Calu3 (cell line): ENCODE results near the gene PCNX1.

DNA sequence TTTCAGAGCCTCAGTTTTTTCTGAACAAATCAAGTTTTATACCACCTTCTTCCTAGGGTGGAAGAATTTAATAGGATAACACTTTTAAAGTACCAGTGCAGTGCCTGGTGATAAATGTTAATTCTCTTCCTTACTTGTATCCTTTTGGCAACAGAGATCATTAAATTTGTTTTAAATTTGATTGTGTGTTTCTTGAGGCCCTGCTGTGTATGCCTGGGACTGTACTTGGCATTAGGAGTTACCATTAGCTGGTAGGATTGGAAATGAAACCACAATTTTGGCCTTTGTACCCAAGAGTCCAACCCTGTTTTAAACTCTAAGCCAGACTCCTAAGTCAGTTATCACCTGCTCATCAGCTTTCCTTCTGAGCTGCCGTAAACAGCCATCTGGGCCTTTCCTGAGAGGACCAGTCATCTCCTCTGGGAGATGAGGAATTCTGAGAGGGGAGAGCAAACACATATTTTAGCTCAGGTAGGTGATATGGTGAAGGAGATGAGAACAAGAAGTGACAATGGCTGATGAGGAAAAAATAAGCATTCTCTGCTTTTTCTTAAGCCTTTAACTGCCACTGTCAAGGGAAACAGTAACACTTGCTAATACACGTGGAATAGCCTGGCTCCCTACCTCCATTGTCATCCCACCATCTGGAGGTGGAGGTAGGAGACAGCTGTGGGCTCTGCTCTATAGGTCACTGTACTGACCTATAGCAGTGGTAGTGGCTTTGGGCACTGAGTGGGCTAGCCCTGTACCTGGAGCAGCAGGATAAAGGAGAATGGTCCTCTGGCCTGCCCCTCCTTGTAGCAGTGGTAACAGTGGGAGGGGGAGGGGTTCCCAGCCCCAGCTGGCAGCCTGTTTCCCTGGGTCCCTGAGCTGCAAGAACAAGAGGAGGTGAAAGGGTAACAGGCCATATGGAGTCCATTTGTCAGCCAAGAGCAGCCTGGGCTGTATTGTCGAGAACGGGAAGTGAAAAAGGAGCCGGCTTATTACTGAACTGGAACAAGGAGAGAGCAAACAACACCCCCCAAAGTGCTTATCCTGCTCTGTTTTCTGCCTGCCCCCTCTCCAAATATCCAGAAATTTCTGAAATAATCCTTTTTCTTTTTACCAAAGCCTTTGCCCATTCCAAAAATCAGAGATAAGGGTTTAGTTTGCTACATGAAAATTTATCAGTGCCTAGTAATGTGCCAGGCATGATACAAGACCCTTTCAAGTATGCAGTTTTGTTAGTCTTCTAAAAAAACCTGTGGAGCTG is 74.0 kb upstream of the SRSF5 start:
- PRO-cap = no peak

DNA sequence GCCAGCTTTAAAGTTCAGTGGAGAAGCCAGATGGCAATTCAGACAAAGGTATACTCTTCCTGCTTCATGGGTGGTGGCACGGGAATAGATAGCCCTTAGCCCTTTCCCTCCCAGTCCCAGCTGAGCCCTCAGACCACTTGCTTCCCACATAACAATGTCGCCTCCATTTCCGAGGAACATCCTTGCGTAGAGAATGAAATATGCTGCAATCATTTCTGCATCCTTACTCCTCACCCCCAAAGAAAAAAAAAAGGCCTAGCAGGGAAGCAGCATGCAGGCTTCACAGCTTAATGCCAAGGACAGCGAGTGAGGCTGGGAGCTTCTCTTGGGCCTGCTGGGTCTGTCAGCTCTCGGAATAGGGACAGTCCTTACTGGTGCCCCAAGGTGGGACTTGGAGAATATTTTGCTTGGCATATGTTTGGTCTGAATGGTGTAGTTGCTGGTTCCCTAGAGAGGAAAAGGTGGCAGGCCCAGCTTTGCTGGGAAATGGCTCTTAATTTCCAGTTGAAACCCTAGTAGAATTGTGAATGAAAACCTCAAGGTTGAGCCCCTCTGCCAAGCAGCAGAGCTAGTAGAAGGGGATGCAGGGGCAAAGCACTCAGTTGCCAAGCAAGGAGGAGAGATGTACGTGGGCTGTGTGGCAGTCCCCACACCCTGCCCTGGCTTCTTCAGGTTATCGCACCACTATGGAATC is 52.6 kb upstream of the SRSF5 start:
- PRO-cap = no peak

- PRO-cap = no peak
Observed at GRCh38 chr14:69716734-69717264, 50.1 kb upstream of the SRSF5 start.

DNA sequence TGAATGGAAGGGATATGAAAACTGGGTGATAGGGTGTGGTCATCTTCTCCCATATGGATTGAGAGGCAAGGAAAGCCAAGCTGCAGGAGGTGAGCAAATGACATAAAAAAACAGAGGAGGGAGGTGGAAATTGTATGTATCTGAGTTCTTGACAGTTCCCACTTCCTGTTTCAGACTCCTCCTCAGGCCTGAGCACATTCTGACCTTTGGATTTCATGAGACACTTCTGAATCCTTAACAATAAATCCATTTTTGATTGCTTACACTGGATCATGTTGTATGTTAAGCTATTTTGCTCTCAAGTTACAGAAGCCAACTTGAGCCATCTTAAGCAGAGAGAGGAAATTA is 11.7 kb upstream of the SRSF5 start:
- PRO-cap = no peak

GRCh38 chr14:69775494-69776583 is 8.9 kb downstream of the SRSF5 start:
- PRO-cap = no peak

- PRO-cap = no peak
Observed at GRCh38 chr14:69993853-69994868, 114.9 kb downstream of the SMOC1 start.

GRCh38 chr14:70416230-70416684 is 633 bp downstream of the SYNJ2BP start:
- PRO-cap = no peak

DNA sequence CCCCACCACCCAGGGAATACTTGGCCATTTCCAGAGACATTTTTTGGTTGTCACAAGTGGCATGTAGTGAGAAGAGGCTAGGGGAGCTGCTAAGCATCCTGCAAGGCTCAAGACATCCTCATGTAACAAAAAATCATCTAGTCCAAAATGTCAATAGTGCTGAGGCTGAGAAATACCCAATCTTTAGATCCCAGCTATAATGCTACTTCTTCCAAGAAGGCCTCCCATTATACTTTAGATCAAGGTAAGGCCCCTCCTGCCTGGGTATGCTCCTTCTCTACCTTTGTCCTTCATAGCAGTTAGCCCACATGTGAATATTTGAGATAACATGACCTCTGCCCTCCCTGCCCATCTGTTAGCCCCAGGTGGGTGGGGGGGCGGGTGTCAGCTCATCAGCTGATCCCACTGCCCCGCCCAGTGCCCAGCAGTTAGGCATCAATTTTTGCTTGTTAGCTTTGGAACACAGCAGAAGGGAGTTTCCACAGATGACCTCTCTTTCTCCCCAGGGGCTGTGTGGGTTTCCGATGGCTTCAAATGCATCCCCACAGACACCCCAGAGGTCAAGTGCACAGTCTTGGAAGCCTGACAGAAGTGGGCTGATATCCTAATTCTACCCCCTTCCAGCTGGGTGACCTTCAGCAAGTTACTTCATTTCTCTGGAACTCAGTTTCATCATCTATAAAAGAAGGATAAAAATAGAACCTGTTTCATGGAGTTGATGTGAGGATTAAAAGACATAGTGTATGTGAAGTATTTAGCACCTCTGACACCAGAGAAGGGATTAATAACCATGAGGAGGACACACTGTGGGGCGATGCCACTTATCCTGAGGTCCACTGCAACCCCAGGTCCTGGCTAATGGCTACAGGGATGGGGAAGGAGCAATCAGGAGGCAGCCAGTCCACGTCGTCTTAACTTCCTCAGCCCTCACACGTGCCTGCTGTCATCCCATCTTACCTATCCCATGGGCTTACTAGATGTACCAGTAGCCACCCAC is 21.9 kb downstream of the TTC9 start:
- PRO-cap = no peak

- PRO-cap = bidirectional peak, plus-strand start at chr14:70707418, minus-strand start at chr14:70707247
Observed at GRCh38 chr14:70706984-70707863, 65.5 kb downstream of the TTC9 start.

DNA sequence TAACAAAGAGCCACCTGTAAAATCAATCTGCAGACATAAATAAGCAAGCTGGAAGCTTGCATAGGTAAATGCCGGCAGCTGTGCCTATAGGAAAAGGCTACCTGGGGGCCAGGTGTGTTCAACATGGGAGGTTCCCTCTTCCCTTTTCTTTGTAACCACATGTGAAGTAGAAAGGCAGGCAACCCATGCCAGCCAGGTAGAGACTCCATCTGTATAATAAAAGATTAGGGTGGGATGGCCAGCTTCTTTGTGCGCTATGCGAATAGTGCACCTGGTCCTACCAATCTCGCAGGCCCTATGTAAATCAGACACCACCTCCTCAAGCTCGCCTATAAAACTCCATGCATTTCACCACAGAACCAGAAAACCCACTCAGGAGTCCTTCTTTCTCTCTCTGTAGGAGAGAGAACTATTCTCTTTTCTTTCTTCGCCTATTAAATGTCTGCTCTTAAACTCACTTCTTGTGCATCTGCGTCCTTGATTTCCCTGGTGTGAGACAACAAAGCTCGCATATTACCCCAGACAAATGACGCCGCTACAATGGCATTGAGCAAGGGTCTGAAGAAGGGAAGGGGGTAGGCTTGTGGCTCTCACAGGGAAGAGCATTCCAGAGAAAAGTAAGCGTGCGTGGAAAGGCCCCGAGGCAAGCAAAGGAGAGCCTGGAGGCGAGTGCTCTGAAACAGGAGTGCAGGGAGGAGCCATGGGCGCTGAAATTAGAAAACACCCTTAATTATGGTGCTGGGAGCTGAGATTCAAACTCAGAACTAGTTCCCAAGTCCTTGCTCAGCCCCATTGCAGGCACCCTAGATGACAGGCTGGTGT is 67.3 kb downstream of the TTC9 start:
- PRO-cap = no peak

GRCh38 chr14:70821538-70822468 is 12.5 kb upstream of the MAP3K9 start:
- PRO-cap = bidirectional peak, plus-strand start at chr14:70822206, minus-strand start at chr14:70822116

DNA sequence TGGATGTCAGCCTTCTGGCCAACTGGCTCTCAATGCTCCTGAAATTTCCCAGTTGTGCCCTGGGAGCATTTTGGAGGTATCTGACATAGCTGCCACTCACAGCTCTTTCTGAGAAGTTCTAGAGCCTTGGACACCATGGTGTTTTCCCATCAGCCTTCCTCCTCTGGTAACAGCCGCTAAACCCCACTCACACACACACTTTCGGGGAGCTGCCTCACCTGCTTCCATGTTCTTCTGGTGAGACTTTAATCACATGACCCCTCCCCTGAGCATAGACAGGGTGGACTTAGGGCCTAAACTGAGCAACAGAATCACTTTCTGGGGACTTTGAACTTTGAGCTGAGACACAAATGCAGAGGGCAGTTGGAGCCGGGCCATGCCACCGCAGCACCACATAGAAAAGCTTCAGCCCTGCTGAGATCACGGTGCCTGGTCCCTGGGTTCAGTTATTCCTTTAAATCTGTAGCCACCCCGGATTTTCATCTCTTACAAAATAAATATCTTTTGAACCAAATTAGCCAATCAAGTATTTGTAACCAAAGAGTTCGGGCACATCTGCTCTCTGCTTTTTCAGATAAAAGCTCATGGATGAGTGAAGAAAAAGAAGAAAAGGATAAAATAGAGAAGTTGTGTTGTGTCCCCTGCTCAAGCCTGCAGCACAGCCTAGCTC is 18.4 kb upstream of the MAP3K9 start:
- PRO-cap = no peak

DNA sequence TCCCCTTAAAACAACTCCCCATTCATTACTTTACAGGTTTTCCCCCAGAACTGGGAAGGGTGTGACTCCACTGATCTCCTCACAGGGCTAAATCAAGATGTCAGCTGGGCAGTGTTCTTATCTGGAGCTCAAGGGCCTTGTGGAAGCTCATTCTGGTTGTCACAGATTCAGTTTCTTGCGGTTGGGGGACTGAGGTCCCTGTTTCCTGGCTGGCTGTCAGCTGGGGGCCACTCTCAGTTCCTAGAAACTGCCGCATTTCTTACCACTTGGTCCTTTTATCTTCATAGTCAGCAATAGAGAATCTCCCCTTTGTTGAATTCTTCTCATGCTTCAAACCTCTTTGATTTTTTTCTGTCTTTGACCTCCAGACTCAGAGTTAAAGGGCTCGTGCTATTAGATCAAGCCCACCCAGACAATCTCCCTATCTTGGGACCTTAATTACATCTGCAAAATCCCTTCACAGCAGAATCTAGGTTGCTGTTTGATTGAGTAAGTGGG is 20.5 kb upstream of the PCNX1 start:
- PRO-cap = no peak

- PRO-cap = bidirectional peak, plus-strand start at chr14:70907568, minus-strand start at chr14:70907295
Observed at GRCh38 chr14:70907034-70908121, at the start of gene PCNX1. Gene PCNX1 (plus strand): TSS chr14:70907459.

- PRO-cap = no peak
Observed at GRCh38 chr14:71092502-71093026, 185.3 kb downstream of the PCNX1 start.

GRCh38 chr14:71121433-71121878 is 198.8 kb upstream of the SIPA1L1 start:
- PRO-cap = no peak

DNA sequence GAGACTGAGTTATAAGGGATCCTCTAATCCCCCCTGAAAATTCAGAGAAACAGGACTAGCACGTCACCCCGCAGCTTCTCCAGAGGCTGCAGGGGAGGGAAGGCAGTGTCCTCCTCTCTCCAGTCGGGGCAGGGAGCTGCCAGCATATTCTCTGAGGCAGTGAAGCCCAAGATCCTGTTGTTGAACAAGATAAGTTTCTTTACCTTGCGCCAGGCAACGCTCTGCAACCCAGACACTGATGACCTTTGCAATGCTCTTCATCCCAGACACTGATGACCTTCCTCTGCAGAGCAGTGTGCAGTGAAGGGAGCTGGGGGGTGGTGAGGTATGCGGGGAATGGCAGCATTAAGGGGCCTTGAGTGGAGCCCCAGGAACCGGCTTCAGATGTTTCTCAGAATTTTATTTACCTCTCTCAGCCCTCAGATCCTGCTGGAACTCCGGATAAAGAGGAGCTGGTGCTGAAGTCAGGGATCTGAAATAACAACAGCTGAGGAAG is 132.2 kb upstream of the SIPA1L1 start:
- PRO-cap = no peak

DNA sequence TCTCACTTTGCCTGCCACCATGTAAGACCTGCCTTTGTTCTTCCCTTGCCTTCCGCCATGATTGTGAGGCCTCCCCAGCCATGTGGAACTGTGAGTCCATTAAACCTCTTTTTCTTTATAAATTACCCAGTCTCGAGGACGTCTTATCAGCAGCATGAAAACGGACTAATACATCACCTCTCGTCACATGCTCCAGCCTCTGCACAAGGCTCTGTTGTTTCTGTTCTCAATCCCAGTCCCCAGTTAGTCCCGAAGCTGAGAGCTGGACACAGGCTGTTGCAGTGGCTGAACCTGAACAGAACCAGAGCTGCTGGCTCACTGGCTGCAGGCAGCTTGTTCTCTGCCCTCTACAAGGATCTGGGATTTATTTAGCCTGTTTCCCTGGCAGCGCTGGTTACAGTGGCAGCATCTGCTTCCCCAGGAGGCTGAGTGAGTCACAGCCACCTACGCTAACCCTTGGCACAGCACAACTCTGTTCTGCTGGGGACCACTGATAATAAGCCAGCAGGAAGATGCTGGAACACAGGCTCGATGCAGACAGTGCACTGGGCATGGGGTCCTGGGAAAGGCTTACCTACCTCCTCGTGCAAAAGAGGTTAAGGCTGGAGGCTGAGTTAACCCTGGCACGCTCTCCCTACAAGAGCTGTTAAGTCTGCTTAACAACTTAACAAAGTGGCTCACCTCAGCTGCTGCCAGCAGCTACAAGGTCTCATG is 113.5 kb upstream of the SIPA1L1 start:
- PRO-cap = unidirectional peak, minus-strand start at position 320 of the sequence

GRCh38 chr14:71584165-71584918 is 264.1 kb downstream of the SIPA1L1 start:
- PRO-cap = no peak

GRCh38 chr14:71591819-71592311 is 271.6 kb downstream of the SIPA1L1 start:
- PRO-cap = bidirectional peak, plus-strand start at chr14:71592171, minus-strand start at chr14:71592096